Keratinocyte (primary cell): Measurements from ENCODE around the gene PADI2.

DNA sequence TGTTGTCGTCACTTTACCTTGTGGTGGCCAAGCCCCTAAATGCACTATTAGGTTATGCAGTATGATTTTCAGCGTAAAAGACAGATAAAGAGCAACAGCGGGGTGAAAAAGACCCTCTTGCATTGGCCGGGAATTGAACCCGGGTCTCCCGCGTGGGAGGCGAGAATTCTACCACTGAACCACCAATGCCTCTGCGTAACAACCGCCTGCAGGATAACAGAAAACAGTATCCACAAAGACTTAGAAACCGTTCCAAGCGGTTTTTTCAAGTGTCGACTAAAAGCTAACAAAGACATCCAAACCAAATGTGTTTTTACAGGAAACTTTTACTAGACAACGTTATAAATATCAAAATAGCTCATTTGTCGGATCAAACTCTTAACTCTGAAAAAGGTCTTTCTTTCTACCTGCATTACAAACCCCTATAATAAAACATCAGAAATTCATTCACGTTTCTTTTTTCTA lies 105.3 kb downstream of the NECAP2 start:
CAGE:
- cytosol, long polyA minus RNA: no peak
- cytosol, long polyA plus RNA: no peak
- long polyA plus RNA: no peak
- nucleus, long polyA minus RNA: no peak
- nucleus, long polyA plus RNA: no peak

GRCh38 chr1:16612906-16613819 lies 172.6 kb downstream of the NECAP2 start:
CAGE:
- cytosol, long polyA minus RNA: start-site peak on the minus strand at chr1:16613513-16613600, 5 reads
- cytosol, long polyA plus RNA: start-site peak on the minus strand at chr1:16613515-16613564, 30 and 6 reads in 2 replicates
- long polyA plus RNA: no peak
- nucleus, long polyA minus RNA: start-site peak on the minus strand at chr1:16613515-16613597, 13 reads
- nucleus, long polyA plus RNA: start-site peak on the minus strand at chr1:16613486-16613564, 51 and 36 reads in 2 replicates

CAGE:
- cytosol, long polyA minus RNA: no peak
- cytosol, long polyA plus RNA: no peak
- long polyA plus RNA: no peak
- nucleus, long polyA minus RNA: no peak
- nucleus, long polyA plus RNA: no peak
Observed at GRCh38 chr1:16642345-16642703, 201.8 kb downstream of the NECAP2 start.

CAGE:
- cytosol, long polyA minus RNA: no peak
- cytosol, long polyA plus RNA: no peak
- long polyA plus RNA: no peak
- nucleus, long polyA minus RNA: no peak
- nucleus, long polyA plus RNA: no peak
Observed at GRCh38 chr1:16922965-16923559, 1.3 kb downstream of the CROCC start.

CAGE:
- cytosol, long polyA minus RNA: no peak
- cytosol, long polyA plus RNA: no peak
- long polyA plus RNA: no peak
- nucleus, long polyA minus RNA: no peak
- nucleus, long polyA plus RNA: no peak
Observed at GRCh38 chr1:17075482-17075777, 21.6 kb upstream of the SDHB start.

DNA sequence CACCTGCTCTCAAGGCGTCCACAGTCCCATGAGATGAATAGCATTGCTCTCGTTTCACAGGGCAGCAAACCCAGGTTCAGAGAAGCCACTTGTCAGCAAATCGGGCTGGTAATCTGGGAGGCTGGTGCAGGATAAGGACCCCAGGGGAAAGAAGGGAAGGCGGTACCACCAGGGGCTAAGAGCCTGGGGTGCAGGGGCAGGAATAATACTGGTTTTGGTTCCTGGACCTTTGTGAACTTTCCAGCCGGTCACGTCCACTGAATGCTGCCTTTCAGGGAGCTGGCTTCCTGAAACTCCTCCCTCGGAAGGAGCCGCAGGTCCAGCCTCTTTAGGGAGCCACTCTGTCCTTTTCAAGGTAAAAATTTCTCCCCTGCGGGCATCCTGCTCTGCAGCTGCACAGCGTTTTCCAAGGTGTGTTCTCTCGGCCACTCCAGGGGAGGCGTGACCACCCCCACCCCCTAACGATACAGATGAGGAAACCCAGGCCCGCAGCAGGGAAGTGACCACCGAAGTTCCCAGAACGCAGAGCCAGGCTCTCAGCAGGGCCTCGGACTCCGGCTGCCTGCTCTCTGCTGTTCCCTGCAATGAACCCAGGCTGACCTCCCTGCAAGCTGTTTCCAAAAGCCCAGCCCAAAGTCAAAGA lies 21.5 kb downstream of the PADI2 start:
CAGE:
- cytosol, long polyA minus RNA: no peak
- cytosol, long polyA plus RNA: no peak
- long polyA plus RNA: no peak
- nucleus, long polyA minus RNA: no peak
- nucleus, long polyA plus RNA: no peak

CAGE:
- cytosol, long polyA minus RNA: no peak
- cytosol, long polyA plus RNA: no peak
- long polyA plus RNA: no peak
- nucleus, long polyA minus RNA: no peak
- nucleus, long polyA plus RNA: no peak
Observed at GRCh38 chr1:17112627-17113049, 6.6 kb downstream of the PADI2 start.

DNA sequence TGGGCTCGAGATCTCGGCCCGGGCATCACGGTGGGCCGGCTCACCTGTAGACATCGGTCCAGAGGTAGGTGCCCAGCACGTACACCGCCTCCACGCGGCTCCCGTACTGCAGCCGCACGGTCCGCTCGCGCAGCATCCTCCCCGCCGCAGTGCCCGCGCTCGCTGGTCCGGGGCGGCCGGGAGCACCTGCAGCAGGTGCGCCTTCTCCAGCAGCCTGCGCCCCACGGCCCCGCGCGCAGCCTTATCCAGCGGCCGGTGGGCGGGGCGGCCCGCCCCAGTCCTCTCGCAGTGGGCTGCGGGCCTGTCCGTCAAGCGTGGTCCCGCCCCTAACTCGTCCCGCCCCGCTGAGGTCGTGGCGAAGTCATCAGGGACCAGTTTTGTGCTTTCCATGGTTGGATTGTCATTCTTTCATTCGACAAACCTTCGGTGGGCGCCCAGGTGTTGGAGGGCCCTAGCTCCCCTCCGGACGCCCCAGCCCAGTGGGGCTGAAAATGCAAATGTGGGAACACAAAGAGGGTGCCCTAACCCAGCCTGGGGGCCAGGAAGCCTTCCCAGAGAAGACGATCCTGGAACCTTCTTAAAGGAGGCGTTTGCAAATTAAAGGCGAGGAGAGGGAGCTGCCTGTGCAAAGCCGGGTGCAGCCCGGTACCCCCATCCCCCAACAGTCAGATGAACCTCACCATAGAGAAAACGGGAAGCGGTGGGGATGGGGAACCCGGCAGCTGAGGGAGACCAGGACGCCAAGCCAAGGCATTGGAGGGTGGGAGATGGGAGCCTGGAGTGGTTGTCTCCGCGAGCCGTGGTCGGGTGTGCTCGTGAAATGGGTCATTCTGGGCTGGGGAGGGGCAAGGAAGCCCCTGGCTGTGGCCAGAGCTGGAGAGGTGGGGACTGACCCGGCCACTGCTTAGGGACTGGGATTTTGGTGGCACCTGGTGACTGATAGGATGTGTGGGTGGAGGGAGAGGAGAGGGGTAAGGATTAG lies at the start of gene PADI2:
Gene PADI2 (minus strand): TSS at position 216 of the 982 bp plus-strand sequence.
CAGE:
- cytosol, long polyA minus RNA: no peak
- cytosol, long polyA plus RNA: no peak
- long polyA plus RNA: no peak
- nucleus, long polyA minus RNA: no peak
- nucleus, long polyA plus RNA: no peak

CAGE:
- cytosol, long polyA minus RNA: no peak
- cytosol, long polyA plus RNA: no peak
- long polyA plus RNA: no peak
- nucleus, long polyA minus RNA: no peak
- nucleus, long polyA plus RNA: no peak
Observed at GRCh38 chr1:17121910-17122248, 2.6 kb upstream of the PADI2 start.

DNA sequence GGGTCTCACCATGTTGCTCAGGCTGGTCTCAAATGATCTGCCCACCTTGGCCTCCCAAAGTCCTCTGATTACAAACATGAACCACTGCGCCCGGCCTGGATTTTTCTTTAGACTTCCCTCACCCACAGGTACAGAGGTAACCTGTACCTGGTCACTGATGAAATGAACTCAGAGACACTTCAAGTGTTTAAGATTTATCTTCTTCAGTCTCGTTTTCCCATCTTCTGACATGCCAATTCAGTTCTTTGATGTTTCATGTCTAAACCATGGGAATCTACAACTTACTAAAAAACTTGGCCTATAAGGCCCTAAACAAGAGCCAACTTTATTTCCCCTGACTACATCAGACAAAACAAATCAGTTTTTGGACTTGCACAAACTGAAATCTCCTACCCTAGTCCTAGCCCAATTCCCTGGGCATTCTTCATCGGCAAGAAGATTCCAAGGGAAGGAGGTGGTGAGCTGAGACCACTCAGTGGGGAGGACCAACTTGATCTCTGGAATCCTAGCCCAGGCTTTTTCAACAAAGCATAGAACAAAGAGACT lies 24.6 kb downstream of the RCC2 start:
CAGE:
- cytosol, long polyA minus RNA: no peak
- cytosol, long polyA plus RNA: no peak
- long polyA plus RNA: no peak
- nucleus, long polyA minus RNA: no peak
- nucleus, long polyA plus RNA: no peak

DNA sequence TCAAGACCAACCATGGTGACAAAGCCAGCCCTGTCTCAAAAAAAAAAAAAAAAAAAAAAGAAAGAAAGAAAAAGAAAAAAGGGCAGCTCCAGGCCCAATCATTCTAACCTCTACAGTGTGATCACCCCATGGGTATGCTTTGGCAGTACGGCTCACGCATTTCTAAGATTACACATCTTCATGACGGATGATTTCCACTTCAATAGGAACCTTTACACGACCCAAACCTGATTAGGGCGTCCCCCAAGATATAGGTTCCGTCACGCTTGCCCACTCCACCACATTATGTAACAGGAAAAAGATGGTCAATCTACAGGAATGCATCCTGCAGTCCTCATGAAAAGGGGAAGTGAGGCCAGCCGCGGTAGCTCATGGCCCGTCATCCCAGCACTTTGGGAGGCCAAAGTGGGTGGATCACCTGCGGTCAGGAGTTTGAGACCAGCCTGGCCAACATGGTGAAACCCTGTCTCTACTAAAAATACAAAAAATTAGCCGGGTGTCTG lies 8.0 kb downstream of the RCC2 start:
CAGE:
- cytosol, long polyA minus RNA: no peak
- cytosol, long polyA plus RNA: no peak
- long polyA plus RNA: no peak
- nucleus, long polyA minus RNA: no peak
- nucleus, long polyA plus RNA: no peak

CAGE:
- cytosol, long polyA minus RNA: no peak
- cytosol, long polyA plus RNA: no peak
- long polyA plus RNA: no peak
- nucleus, long polyA minus RNA: no peak
- nucleus, long polyA plus RNA: no peak
Observed at GRCh38 chr1:17460227-17460929, 20.9 kb upstream of the RCC2 start.

GRCh38 chr1:17512974-17513714 lies 26.4 kb upstream of the ARHGEF10L start:
CAGE:
- cytosol, long polyA minus RNA: no peak
- cytosol, long polyA plus RNA: no peak
- long polyA plus RNA: no peak
- nucleus, long polyA minus RNA: no peak
- nucleus, long polyA plus RNA: no peak

GRCh38 chr1:17520571-17521158 lies 18.8 kb upstream of the ARHGEF10L start:
CAGE:
- cytosol, long polyA minus RNA: no peak
- cytosol, long polyA plus RNA: no peak
- long polyA plus RNA: no peak
- nucleus, long polyA minus RNA: no peak
- nucleus, long polyA plus RNA: no peak

CAGE:
- cytosol, long polyA minus RNA: no peak
- cytosol, long polyA plus RNA: no peak
- long polyA plus RNA: no peak
- nucleus, long polyA minus RNA: no peak
- nucleus, long polyA plus RNA: no peak
Observed at GRCh38 chr1:17553795-17554410, 14.4 kb downstream of the ARHGEF10L start.

GRCh38 chr1:17663990-17664611 lies 91.0 kb upstream of the ACTL8 start:
CAGE:
- cytosol, long polyA minus RNA: no peak
- cytosol, long polyA plus RNA: no peak
- long polyA plus RNA: no peak
- nucleus, long polyA minus RNA: no peak
- nucleus, long polyA plus RNA: no peak

DNA sequence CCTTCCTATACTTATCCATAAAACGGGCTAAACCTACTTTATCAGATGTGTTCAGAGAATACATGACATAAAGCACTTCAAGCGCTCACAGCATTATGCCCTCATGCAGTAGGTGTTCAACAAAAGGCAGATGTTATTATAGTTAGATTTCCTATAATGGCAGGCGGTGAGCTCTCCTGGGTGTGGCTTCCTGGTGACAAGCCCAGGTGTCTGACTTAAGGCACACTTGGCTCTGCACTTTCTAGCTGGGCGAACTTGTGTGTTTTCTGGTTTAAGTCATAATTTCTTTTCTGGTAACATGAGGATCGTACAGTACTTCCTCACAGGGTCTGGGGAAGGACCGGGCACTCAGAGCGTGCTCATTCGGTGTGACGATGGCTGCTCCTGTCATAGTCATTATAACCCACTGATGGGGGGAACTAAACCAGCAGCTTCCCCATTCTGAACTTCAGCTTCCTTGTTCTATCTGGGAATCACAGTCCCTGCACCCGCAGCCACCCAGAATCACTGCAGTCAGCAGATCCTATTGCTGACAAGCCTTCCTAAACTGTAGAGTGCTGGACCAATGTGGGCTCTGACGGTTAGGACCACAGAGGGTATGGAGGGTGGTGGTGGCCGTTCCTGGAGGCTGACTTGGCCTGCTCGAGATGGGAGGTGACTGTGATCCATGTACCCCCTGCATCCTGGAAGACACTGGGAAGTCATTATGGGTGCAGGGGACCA lies 52.8 kb downstream of the IGSF21 start:
CAGE:
- cytosol, long polyA minus RNA: no peak
- cytosol, long polyA plus RNA: no peak
- long polyA plus RNA: no peak
- nucleus, long polyA minus RNA: no peak
- nucleus, long polyA plus RNA: no peak

DNA sequence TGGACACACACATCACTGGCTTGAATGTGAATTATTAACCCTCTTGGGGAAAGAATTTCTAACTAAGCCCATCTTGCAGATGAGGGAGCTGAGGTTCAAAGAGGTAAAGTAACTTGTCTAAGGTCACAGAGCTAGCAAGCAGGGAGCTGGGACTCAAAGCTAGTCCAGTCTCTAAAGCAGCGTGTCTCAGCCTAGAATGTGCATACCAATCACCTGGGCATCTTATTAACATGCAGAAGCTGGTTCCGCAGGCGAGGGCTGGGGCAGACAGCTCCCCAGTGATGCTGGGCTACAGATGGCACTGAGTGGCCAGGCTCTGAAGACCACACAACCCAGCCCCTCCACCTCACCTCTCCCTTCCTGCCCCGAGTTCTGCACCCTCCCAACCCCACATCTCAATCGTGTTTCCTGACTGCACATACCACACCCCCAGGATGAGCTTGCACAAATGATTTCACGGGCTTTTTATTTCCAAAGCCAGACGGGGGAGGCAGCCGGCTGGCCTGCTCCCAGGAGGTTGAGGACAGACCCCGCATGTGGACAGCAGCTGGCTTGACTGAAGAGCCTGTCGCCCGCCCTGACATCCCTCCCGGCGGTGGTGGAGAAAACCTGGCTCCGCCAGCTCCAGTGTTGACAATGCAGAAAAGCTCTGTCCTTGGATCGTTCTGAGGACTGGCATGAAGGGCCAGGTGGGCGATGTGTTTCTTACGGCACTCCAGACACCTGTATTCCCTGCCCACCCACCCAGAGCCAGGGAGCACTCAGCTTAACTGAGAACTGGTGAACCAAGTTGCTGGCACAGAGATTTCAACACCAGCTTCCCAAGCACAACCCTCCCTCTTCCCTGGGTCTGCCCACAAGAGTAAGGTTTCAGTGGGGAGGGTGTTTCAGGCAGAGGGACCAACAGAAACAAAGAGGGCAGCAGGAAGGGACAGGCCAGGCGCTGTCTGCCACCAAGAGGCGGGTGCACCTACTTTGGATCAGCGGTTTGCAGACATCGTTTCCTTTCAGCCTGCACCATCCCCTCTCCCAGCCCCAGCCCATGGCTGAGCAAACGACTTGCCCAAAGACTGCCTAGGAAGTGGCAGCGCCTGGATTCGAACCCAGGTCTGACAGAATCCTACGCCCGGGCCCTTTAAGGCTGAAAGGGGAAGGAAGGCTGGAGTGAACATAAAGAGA lies 21.6 kb upstream of the ALDH4A1 start:
CAGE:
- cytosol, long polyA minus RNA: no peak
- cytosol, long polyA plus RNA: no peak
- long polyA plus RNA: no peak
- nucleus, long polyA minus RNA: no peak
- nucleus, long polyA plus RNA: no peak

GRCh38 chr1:18938469-18938677 lies 18.1 kb downstream of the IFFO2 start:
CAGE:
- cytosol, long polyA minus RNA: no peak
- cytosol, long polyA plus RNA: no peak
- long polyA plus RNA: no peak
- nucleus, long polyA minus RNA: no peak
- nucleus, long polyA plus RNA: no peak

DNA sequence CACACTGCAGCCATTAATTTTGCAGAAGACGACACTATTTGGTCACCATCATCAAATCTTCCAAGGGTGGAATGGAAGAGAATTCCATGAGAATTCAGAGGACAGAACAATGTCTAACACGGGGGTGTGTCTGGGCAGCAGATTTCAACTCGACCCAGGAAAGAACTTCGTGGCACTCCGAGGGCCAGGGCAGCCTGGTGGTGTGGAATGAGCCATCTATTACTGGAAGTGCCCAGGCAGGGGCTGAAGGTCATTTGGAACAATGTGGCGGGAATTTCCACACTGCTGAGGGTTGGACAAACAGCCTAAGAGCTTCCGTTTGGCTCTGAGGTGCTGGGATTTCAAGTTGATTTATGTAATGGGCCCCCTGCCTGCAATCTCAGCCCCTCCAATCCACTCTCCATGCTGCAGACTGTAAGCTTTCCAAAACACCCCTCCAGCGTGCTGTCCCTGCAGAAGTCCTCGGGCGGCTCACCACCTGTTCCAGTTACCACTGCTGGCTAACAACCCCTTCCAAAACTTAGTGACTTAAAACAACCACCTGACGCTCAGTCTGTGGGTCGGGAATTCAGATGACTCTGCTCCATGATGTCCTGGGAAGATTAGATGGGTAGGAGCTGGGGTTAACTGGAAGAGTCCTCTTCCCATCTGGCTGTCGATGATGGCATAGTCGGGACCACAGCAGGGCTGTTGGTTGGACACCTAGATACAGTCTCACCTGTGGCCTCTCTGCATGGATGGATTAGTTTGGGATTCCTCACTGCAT lies 89.5 kb upstream of the IFFO2 start:
CAGE:
- cytosol, long polyA minus RNA: no peak
- cytosol, long polyA plus RNA: no peak
- long polyA plus RNA: no peak
- nucleus, long polyA minus RNA: no peak
- nucleus, long polyA plus RNA: no peak